LNCaP clone FGC (cell line): Measurements from ENCODE around the gene VARS2.

- RRBS, 2 experiments, result no CpG with 5 or more reads among the region's 9 CpGs
These were observed 3.2 kb downstream of the GNL1 start for GRCh38 chr6:30553089-30553498.

- RRBS, 2 experiments, result no CpG with 5 or more reads among the region's 8 CpGs
These were observed 1.5 kb downstream of the PPP1R10 start for GRCh38 chr6:30615337-30616187.

DNA sequence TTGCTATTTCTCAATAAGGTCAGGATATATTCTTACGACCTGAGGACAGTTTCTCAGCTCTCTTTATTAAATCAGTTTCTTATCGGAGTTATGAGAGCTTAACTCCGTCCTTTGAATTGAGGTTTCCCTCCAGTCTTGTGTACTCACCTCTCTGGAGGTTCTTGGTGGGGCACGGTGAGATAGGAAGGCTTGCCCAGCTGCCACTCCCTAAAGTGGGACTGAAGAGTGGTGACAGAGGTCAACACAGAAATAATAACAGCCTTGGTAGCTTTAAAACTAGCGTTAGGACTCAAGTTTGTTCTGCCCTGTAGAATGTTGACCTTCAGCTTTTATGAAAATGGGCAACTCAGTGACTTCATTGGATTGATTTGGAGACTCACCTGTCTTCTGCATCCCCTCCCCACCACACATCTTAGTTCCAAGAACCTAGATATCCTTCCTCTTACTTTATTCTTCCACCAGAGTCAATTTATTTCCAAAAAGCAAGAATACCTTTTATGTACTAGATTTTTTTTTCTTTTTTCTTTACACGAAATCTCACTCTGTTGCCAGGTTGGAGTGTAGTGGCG lies 855 bp downstream of the MRPS18B start:
- RRBS, 2 experiments, result no CpG with 5 or more reads among the region's 7 CpGs

GRCh38 chr6:30729469-30730331 lies 9.5 kb downstream of the TUBB start:
- RRBS, 2 experiments, result no CpG with 5 or more reads among the region's 7 CpGs

DNA sequence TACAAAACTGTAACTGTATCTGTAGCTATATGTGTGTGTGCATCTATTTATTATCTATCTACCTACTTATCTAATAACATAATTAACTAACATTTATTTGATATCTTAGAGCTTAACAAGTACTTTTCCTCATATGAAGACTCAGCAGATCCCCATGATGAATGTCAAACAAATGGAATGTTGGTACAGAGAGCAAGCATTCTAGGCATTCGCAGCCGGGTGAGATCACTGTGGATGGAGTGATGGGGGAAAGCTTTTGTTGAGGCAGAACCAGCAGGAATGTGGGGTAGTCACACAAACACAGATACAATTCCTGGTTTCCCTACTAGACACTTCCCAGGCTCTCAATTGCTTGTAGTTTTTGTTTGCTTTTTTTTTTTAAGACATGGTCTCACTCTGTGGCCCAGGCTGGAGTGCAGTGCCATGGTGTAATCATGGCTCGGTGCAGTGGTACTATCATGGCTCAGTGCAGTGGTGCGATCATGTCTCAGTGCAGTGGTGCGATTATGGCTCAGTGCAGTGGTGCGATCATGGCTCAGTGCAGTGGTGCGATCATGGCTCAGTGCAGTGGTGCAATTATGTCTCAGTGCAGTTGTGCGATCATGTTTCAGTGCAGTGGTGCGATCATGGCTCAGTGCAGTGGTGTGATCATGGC lies 15.2 kb upstream of the IER3 start:
- RRBS, 2 experiments, result no CpG with 5 or more reads among the region's 9 CpGs

DNA sequence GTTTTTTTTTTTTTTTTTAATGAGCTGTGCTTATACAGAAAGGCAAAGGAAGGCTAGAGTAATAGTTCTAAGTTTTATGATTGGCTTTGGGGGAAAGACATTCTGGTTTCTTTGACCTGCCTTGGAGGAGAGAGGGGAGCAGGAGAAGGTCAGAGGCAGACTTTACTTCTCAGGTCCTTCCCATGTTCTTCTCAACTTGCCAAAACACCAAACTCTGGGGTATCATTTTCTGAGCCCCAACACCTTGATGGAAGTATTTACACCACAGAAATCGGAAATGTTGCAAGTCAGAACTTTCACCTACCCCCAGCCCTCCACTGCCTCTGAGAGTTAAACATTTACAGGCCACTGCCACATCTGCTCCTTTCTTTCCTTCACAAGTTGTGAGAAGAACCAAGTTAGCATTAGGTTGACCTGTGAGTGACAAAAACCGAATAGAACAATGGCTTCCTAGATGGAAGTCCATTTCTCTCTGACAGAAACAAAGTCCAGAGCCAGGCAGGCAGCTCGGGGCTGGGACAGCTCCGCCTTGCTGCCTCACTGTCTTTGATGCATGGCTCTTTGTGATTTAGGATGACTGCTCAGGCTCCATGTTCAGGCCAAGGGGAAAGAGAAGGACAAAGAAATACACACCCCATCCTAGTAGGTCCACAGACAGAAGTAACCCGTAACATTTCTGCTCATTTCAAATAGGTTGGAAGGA lies 19.2 kb upstream of the IER3 start:
- RRBS, 2 experiments, result no CpG with 5 or more reads among the region's 5 CpGs

- RRBS, 2 experiments, result no CpG with 5 or more reads among the region's 4 CpGs
These were observed 57.3 kb upstream of the DDR1 start for GRCh38 chr6:30826886-30827589.

DNA sequence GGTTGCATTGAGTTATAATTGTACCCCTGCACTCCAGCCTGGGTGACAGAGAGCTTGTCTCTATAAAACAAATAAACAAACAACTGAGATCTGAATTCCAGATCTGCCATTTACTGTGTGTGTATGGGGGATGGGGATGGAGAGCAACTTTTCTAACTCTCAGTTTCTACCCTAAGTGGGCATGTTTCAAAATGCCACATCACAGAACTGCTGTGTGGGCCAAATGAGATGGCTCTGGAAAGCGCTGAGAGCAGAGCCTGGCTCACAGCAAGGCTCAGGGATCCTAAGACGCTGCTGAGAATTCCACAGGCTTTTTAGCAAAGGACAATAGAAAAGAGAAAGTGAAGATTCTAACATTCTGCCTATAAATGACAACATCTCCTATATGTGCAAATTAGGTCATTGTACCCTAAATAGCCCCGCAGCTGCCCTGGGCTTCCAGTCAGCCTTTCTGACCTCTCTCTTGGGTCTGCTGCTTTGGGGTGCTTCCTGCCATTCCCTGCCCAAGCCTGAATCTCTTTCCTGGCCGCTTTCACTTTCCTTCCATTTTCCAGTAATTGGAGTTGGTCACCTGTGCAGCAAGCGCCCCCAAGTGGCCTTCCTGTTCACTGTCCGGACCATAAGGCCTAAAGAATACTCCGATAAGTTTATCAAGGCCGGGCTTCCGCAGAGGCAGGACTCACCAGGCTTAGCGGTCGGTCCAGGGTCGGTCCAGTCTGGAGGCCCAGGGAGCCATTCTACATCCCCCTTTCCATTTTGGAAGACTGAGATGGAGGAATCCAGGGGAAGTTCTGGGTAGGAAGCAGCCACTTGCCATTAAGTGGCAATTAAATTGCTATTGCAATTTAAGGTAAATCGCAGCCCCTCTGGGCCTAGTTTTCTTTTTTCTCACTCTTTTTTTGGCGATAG lies 6.8 kb upstream of the DDR1 start:
- RRBS, 2 experiments, result 0% methylated on average over 2 of the region's 14 CpGs; no CpG with 5 or more reads in 1 of the 2 experiments

GRCh38 chr6:30880568-30881352 lies 3.6 kb upstream of the DDR1 start:
- RRBS, 2 experiments, result no CpG with 5 or more reads among the region's 17 CpGs

GRCh38 chr6:30890212-30890773 lies 6.0 kb downstream of the DDR1 start:
- RRBS, 2 experiments, result no CpG with 5 or more reads among the region's 8 CpGs

GRCh38 chr6:30913561-30914432 lies at the start of gene VARS2:
Gene VARS2 (plus strand): TSS chr6:30914238.
- RRBS, 2 experiments, result under 1 to 2% methylated on average over 16 of the region's 70 CpGs

DNA sequence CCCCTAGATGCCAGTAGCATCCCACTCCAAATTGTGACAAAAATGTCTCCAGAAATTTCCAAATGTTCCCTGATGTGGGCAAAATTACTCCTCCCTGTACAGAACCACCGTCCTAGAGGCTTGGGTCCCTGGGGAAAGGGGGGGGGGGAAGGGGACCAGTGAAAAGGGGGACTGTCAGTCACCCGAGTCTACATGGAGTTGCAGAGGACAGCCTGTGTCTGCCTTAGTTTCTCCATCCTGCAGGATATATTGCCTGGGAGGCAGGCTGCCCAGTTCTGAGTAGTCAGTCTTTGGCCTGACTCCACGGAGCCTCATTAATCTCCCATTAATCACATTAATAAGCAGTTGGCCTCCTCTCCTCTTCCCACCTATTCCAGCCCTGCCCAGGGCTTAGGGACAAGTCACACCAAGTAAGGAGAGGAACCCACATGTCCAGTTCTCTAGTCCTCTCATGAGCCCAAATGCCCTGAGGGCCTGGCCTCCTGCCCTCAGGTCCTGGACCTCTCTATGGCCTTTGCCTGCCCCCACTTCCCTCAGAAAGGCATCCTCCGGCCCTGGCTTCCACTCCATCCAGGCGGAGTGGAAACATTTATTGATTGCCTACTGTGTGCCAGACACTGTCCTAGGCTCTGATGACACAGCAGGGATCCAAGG lies 1.3 kb upstream of the MUCL3 start:
- RRBS, 2 experiments, result no CpG with 5 or more reads among the region's 5 CpGs

DNA sequence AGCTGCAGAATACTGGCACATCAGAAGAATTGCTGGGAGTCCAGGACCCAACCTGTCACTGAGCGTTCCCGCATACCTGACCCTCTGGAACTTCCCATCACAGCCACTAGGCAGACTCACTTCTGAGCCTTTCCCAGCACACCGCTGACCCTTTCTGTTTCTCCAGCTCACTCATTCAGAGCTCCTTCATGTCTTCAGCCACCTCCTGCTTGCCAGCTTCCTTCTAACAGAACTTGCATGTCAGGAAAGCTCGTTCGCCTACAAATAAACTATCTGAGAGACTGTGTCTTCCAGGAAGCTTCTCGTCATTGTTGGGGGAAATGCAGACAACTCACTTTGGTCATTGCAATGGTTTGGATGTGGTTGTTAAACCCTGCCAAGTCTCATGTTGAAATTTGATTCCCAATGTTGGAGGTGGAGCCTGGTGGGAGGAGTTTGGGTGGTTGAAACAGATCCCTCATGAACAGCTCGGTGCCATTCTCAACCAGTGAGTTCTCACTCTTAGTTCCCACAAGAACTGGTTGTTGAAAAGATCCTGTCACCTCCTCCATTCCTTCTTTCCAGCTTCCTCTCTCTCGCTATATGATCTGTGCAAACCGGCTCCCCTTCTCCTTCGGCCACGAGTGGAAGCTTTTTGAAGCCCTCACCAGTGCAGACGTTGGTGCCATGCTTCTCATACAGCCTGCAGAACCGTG lies 1.5 kb upstream of the MUC21 start:
- RRBS, 2 experiments, result no CpG with 5 or more reads among the region's 13 CpGs

DNA sequence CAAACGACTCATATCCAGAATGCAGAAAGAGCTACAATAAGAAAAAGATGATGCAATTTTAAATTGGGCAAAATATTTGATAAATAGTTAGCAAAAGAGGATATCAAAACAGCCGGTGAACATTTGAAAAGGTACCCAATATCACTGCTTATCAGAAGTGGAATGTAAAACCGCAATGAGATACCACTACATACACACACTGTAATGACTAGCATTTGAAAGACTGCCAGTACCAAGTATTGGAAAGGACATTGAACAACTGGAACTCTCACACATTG lies 25.7 kb downstream of the MUC22 start:
- RRBS, 2 experiments, result no CpG with 5 or more reads among the region's 3 CpGs

GRCh38 chr6:31056146-31056644 lies 45.9 kb downstream of the MUC22 start:
- RRBS, 2 experiments, result no CpG with 5 or more reads among the region's 4 CpGs

- RRBS, 2 experiments, result no CpG with 5 or more reads among the region's 11 CpGs
These were observed 739 bp downstream of the PSORS1C2 start for GRCh38 chr6:31138120-31138534.

GRCh38 chr6:31154473-31155046 lies 3.0 kb downstream of the CCHCR1 start:
- RRBS, 2 experiments, result 94% methylated on average over 2 of the region's 16 CpGs; no CpG with 5 or more reads in 1 of the 2 experiments

- RRBS, 2 experiments, result no CpG with 5 or more reads among the region's 7 CpGs
These were observed 31.7 kb upstream of the POU5F1 start for GRCh38 chr6:31202177-31202614.

GRCh38 chr6:31264515-31265215 lies 7.2 kb downstream of the HLA-C start:
- RRBS, 2 experiments, result no CpG with 5 or more reads among the region's 3 CpGs

- RRBS, 2 experiments, result under 1 to 3% methylated on average over 11 of the region's 96 CpGs
These were observed 713 bp downstream of the HLA-C start for GRCh38 chr6:31270824-31271933.